Colon Carcinoma Metastatic in the Brain (tissue), 2 donors: ENCODE data around the genes FGFBP2, FAM184B and ADGRA3.

- PRO-cap, 2 experiments = no peak in any of the 2 experiments
Observed at GRCh38 chr4:15659663-15660428, 4.7 kb upstream of the FBXL5 start.

DNA sequence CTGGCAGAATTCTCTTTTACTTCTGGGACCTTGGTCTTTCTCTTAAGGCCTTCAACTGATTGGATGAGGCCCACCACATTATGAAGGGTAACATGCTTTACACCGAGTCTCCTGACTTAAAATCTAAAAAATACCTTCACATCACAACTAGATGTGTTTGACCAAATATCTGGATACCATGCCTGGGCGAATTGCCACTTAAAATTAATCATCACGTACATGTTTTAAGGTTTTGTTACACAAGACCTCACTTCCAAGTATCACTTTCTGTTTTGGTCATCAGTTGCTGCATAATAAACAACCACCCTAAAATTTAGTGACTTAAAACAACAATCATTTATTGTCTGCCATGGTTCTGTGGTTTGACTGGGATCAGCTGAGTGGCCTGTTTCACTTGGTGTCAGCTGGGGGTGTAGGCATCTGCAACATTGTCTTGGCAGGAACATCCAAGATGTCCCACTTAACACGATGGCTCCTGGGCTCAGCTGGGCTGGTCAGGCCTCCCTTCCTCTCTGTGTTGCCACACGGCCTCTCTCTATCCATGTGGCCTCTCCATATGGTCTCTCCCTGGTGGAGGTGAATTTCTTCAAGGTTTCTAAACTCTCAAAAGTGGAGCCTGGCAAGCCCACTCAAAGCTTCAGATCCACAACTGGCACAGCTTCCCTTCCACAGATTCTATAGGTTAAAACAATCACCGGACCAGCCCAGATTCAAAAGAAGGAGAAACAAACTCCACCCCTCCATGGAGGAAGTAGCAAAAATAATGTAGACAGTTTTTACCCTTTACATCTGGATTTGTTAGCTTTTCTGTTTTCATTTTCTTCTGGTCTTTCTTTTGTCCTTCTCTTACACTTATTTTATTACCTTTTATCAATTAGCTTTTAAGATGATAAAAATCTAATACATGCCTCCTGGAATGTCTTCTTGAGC is 3.7 kb downstream of the CD38 start:
- PRO-cap, 2 experiments = no peak in any of the 2 experiments

- PRO-cap, 2 experiments = no peak in any of the 2 experiments
Observed at GRCh38 chr4:15962634-15963588, at the start of gene FGFBP2. TSS of gene FGFBP2 (minus strand) at chr4:15963175.

DNA sequence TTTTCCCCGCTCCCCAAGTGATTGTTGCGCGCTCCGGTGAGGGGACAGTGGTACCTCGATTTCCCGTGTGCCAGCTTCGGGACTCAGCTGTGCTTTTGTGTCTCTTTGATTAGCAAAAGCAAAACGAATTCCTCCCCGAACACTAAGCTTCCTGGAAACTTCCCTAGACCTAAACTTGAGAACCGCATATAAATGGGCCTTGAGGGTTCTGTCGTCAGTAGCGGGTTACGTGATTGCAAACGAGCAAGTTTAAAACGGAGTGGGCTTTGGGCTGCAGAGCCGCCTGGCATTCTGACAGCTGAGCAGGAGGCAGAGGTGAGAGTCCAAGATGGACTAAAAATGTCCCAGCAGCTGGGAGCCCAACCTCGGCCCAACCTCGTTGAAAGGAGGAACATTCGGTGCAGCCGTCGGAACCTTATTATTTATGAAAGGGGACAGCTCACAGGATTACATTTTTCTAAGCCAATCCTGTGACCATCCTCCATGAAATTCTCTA is 1.2 kb upstream of the TAPT1 start:
- PRO-cap, 2 experiments = no peak in any of the 2 experiments

- PRO-cap, 2 experiments = no peak in any of the 2 experiments
Observed at GRCh38 chr4:16896213-16896724, 2.2 kb downstream of the LDB2 start.

- PRO-cap, 2 experiments = no peak in any of the 2 experiments
Observed at GRCh38 chr4:17168508-17169011, 270.1 kb upstream of the LDB2 start.

DNA sequence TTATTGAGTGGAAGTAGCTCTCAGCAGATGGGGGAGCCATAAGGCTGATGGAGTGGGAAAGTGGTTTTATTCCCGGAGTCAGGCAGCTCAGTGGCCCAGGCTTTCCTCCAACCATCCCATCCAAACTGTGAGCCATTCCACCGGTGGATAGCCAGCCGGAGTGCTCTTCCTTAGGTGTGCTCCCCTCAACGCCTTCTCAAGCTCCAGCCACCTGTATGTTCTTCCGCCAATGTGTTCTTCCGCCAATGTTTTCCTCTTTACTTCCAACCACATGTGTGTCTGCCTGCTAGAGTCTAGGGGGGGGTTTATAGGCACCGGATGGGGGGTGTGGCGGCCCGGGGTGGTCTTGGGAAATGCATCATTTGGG is 74.7 kb downstream of the QDPR start:
- PRO-cap, 2 experiments = no peak in any of the 2 experiments

GRCh38 chr4:17781026-17781761 is at the start of gene FAM184B:
TSS of gene FAM184B (minus strand) at chr4:17781621.
- PRO-cap, 2 experiments = no peak in any of the 2 experiments

DNA sequence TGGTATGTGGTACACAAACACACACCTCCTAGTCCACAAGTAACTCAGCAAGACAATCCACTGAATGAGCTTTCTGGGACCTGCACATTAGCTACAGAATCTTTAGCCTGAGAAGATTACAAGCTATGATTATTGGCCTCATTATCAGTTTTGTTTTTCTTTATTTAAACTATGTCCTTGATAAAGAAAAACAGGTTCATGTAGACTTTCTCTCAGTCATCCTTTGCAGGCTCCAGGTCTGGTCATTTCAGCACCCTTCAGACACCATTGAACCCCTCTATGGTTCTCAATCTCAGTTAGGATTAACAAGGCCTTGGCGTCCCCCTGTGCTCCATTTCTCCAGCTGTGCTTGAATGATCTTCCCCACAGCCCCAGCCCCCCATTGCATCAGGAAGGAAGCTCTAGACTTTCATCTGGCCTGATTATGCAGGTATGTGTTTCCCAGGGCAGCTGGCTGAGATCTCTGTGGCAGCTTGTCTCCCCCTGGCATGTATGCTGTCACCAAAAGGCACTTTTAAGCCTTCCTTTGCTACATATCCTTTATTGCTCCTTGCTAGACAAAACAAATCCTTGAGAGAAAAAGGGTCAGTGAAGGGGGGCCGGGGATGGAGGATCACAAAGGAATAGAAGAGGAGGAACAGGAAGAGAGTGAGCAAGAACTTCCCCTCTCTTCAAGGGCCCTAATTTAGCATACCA is 1056.1 kb upstream of the SLIT2 start:
- PRO-cap, 2 experiments = no peak in any of the 2 experiments

DNA sequence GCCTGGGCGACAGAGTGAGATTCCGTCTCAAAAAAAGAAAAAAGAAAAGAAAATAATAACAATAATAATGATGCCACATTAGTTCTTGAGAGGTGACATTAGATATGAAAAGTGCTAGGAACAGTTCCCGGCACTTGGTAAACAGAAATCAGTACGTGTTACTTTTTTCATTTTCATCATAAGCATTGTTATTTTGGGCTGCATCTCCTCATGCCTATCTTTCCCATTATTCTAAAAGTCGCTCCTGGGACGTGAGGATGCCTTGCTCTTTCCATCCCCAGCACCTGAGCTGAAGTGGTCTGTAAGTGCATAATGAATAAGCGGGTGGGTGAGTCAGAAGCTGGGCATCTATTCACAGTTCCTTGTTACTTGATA is 475.9 kb upstream of the SLIT2 start:
- PRO-cap, 2 experiments = no peak in any of the 2 experiments

GRCh38 chr4:22402270-22402851 is 113.5 kb downstream of the ADGRA3 start:
- PRO-cap, 2 experiments = no peak in any of the 2 experiments

DNA sequence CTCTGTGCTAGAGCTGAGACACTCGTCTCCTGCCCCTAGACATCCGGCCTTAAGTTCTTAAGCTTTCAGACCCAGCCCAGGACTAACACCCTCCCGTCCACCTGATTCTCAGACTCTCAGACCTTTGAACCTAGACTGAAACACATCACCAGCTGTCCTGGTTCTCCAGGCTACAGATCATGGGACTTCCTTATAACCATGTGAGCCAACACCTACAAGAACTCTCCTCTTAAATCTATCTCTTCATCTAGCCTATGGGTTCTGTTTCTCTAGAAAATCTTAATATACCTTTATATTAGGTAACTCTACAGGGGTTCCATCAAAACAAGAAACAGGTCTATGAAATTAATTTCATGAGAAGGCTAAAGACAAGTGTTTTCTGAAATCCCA is 14.9 kb downstream of the ADGRA3 start:
- PRO-cap, 2 experiments = peak in 1 of 2 experiments; most common plus-strand start position 168 of the sequence (in 1); most common minus-strand start position 59 of the sequence (in 1)

DNA sequence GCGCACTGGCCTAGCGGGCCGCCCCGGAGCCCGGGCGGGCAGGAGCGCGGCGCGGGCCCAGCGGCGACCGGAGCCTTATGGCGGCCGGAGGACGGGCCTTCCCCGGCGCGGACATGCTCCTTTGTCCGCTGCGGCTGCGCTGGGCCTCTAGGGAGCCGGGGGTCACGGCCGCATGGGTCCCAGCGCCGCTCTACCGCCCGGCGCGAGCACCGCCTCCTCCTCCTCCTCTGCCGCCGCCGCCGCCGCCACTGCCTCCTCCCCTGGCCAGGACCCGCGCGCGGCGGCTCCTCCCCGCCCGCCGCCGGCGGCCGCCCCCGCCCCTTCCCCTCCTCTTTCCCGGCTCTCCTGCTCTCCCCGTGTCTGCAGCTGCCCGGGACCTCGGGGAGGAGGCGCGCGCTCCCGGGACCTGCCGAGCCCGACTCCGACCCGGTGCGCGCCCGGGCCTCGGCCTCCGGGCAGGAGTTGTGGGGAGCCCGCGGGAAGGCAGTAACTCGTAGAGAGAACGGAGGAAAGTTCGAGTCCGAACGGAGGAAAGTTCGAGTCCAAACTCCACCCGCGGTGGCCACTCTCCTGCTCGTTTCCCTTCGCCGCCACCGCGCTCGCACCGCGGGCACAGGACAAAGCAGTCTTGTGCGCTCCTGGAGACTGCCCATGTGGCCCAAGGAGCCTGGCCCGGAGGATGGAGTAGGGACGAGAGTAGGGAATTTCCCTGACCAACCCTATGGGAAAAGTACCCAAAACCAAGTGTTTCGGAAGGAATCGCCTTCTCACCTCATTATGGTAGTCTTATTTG is at the start of gene ADGRA3:
Gene ADGRA3, minus strand, starts transcription at position 250 of the 793 bp plus-strand sequence.
- PRO-cap, 2 experiments = peak in 2 of 2 experiments; most common plus-strand start position 359 of the sequence (in 2); most common minus-strand start position 115 of the sequence (in 1)

GRCh38 chr4:22635323-22635657 is 119.4 kb upstream of the ADGRA3 start:
- PRO-cap, 2 experiments = no peak in any of the 2 experiments

GRCh38 chr4:23818935-23819671 is 70.7 kb downstream of the PPARGC1A start:
- PRO-cap, 2 experiments = no peak in any of the 2 experiments

DNA sequence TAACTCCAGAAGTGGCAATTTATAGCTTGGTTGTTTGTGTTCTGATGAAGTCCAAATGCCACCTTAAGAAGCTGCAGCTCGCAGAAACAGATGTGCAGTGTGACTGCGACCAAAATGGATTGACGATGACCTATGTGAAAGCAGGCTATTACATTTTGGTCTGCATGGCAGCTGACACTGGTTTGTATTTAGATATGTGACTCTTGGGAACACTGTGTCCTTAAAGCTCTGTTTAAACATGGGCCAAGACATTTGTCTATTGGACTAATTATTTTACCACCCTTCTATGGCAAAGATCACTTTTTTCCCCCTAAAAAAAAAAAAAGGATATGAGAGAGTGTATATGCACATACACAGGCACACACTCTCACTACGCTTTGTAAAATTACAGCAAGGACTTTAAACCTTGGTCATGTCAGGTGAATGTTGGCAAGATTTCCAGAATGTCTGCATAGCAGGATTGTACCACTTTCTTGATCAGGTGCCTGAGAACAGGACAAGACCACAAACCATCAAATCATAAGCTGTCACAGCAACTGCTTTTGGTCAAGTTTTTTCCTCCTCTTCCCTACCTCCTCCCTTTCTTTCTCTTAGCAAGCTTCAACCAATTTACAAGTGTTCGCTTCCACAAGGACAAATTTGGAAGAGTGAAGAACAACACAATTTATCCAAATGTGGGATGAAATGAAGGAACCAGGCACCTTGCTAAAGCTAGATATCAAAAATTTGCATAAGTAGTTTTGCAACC is 15.4 kb downstream of the PPARGC1A start:
- PRO-cap, 2 experiments = no peak in any of the 2 experiments

DNA sequence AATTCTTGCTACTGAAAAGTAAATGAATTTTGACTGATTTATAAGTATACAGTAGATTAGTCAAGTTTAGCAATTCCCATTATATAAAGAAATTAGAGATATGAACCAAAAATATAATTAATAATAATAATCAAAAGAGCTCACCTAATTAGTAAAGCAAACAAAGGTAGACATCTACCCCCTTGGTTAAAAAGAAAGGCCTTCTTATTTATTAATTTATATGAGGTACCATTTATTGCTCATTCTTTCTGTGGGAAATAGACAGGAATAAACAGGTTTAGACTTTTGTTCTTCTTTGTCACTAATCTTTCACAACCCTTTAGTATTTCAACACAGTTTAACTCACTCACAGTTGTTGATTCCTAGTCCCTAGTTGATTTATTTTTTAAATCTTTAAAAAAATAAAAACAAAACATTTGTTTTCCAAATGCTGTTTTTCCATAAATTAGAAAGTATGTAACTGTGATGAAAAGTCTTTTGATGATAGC is 5.6 kb downstream of the PPARGC1A start:
- PRO-cap, 2 experiments = no peak in any of the 2 experiments

DNA sequence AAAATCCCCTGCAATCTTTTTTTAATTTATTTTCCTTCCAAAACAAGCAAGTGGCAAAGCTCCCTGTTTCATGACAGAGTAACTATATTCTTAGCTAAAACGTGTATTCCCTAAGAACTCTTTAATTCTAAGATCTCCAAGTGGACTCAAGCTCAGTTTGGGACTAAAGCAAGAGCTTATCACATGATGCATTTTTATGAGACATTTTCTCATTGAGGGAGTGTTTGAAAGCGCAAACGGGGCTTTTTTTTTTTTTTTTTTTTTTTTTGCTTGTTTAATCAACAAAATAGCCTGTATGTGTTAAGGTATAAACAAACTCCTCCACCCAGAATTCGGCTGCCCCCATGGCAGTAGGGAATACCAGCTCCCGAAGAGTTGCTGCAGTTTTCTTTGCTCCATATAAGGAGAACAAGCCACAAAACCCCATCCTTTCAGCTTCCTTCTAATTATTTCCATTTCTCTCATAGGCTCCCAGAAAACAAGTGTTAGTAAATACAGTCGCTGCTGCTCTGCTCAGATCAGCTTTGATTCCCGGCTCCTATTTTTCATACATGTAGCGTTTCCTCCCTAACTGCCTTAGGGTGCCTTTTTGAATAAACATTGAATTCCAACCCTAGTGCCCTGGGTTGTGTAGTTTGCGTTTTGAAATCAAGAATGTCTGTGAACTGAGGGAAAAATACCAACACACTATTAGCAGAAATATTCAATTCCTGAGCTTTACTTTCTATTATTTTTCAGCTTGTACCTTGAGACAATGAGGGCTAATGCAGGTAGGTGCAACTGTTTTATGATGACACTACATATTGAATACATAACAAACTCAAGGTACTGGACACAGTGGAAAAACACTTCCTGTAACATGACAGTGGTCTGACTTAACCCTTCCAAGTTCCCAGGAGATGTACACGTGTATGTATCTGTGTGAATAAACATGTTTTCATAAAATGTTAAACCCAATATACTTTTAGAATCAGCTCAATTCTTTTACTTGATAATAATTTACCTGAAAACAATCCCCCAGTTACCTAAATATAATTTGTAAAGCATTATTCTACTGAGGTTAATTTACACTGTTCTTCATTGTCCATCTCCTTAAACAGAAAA is 865 bp upstream of the PPARGC1A start:
- PRO-cap, 2 experiments = no peak in any of the 2 experiments

GRCh38 chr4:24843981-24844548 is 48.7 kb downstream of the SOD3 start:
- PRO-cap, 2 experiments = no peak in any of the 2 experiments

- PRO-cap, 2 experiments = no peak in any of the 2 experiments
Observed at GRCh38 chr4:24973605-24974719, 56.8 kb downstream of the LGI2 start.